Urinary bladder (tissue), 3 donors: ENCODE results near the gene PIK3AP1.

DNA sequence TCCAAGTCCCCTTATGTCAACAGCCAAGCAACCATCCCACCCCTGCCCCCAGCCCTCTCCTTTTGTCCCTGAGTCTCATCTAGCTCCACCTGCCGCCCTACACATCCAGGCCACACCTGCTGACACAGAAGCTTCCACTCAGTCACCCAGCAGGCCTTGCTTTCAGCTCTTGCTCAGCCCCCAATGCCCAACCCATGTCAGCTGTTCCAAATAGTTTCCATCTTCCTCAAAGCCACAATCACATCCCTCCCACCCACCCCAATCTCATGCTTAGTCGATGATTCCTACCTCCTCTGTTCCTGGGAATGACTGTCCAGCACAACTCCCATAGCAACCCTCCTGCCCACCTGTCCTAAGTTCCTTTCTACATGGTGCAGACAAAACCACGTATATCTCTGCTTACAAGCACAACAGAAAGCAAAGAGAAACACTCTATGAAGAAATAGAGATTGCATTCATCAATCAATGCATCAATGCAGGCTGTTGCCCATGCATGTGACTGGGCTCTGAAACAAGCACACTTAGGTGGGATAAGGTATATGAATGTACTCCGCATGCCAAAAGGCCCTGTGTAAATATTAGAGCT lies 79.9 kb downstream of the SORBS1 start:
- PRO-cap, result no peak
- RAMPAGE, long total RNA, result no peak

DNA sequence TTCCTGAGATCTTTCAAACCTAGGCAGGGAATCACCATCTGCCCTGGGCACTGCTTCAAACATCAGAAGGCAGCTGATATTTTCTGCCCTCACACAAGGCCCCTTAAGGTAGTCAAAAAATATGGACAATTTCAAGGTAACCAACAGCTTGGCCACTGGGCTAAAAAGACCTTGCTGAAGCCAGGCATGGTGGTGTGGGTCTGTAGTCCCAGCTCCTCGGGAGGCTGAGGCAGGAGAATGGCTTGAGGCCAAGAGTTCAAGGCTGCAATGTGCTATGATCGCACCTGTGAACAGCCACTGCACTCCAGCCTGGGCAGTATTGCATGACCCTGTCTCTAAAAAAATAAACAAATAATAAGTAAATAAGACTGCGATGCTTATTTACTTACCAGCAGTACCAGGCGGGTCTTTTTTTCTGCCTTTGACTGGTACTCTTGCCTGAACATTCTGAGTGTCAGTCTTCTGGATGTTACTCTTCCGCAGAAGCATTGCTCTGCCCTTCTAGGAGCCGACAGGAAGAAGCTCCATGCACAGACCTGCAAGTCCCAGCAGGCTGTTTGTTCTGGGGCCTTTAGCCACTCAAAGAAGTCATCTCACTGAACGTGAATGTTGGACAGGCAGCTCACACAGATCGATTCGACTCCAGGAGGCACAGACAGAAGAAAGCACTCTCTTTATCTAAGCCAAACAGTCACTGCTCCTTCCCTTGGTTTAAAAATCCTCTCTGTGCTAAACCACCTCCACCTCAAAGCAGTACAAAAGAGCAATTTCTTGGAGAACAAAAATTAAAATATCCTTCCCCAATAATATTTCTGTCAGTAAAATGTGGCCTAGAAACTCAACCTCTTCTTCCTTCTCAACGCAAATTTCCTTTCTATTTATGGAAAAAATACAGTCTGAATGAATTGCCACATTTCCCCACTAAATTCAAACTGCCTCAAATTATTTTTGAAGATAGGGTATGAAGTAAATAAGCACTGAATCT lies 59.5 kb downstream of the SORBS1 start:
- PRO-cap, result unidirectional peak, plus-strand start at position 504 of the sequence
- RAMPAGE, long total RNA, result no peak

- PRO-cap, result bidirectional peak, plus-strand start at chr10:95755706, minus-strand start at chr10:95755585
- RAMPAGE, long total RNA, result no peak
Observed at GRCh38 chr10:95755412-95755889, 512 bp upstream of the ENTPD1 start.

- PRO-cap, result no peak
- RAMPAGE, long total RNA, result no peak
Observed at GRCh38 chr10:96056892-96057612, 13.7 kb downstream of the CCNJ start.

GRCh38 chr10:96154555-96155180 lies 24.6 kb downstream of the ZNF518A start:
- PRO-cap, result no peak
- RAMPAGE, long total RNA, result no peak

DNA sequence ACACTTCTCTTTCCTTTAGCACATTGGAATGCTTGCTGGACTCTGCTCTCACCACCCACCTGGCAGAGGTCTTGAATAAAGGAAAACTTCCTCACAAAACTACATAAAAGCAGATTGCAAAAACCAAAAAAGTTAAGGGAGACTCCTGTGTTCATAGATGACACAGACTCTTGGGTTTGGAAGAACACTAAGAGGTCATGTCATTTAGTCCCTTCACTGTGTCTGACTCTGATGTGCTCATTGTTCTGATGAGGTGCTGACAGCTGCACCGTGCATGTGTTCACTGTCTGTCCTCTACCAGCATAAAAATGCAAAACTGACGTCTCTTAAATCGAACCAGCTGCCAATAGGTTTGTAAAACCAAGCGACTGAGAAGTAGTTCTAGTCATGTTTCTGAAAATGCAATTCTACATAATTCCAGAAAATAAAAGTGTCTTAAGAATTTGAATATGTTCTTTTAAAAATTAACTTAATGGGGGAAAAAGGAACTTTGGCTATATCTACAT lies 11.3 kb downstream of the BLNK start:
- PRO-cap, result no peak
- RAMPAGE, long total RNA, result no peak

GRCh38 chr10:96288195-96288815 lies 15.9 kb upstream of the DNTT start:
- PRO-cap, result no peak
- RAMPAGE, long total RNA, result no peak

- PRO-cap, result no peak
- RAMPAGE, long total RNA, result no peak
Observed at GRCh38 chr10:96512545-96513080, 1.1 kb downstream of the TLL2 start.

DNA sequence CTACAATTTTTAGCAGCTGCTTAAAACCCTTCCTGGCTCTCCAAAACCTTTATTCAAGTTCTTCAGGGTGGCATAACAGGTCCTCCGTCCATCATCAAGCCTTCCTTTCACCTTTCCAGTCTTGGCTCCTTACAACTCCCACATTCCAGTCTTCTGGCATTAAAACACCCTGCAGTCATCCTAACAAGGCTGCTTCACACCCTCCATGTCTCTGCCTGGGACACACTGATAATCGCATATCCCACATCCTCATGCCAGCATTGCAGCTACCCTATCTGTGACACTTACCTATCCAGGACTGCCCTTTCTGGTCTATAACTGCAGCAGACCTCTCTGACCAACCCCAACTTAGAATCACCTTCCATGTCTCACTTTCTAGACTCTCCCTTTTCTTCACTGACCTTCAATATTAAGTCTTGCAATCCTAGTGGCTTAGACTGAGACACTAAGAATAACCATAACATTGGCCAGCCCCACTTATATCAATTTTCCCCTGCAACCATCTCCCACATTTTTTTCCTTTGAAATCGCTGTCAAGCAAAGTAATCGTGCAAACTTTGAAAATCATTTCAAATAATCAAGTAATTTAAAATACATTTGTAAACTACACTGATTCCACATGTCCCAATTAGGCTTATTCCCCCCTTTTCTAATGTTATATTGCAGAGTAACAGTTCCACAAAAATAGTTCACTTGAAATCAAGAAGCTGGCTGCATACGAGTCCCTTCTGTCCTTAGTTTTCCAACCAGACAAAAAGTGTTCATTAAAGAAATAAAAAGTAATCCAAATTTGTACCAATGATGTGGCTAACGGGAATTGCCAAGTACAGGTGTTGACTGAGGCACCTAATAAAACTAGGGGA lies 2.8 kb upstream of the TLL2 start:
- PRO-cap, result no peak
- RAMPAGE, long total RNA, result no peak

GRCh38 chr10:96554810-96555797 lies 31.7 kb downstream of the TM9SF3 start:
- PRO-cap, result no peak
- RAMPAGE, long total RNA, result no peak

DNA sequence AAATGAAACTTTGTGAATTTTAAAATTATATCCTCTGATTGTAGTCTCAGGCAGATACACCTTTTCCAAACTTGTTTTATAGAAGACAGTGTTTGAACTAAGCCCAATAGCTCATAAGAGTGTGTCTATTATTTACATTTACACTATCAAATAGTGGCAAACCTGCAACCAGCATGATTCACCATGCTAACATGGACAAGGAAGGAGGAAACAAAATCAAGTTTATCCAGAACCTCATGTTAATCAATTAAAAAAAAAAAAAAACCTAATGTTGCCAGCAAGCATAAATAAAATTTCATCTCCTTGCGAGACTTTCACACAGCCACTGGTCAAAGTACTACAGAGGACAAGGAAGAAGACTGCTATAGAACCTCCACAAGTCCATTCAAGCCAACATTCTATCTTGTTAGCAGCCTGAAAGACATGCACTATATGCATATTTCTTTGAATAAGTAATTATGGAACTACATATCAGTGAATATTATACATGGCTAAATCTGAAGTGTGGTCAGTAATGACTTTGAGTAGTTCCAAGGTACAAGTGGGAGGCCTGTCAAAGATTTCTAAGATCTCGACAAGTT lies 9.7 kb downstream of the TM9SF3 start:
- PRO-cap, result no peak
- RAMPAGE, long total RNA, result no peak

DNA sequence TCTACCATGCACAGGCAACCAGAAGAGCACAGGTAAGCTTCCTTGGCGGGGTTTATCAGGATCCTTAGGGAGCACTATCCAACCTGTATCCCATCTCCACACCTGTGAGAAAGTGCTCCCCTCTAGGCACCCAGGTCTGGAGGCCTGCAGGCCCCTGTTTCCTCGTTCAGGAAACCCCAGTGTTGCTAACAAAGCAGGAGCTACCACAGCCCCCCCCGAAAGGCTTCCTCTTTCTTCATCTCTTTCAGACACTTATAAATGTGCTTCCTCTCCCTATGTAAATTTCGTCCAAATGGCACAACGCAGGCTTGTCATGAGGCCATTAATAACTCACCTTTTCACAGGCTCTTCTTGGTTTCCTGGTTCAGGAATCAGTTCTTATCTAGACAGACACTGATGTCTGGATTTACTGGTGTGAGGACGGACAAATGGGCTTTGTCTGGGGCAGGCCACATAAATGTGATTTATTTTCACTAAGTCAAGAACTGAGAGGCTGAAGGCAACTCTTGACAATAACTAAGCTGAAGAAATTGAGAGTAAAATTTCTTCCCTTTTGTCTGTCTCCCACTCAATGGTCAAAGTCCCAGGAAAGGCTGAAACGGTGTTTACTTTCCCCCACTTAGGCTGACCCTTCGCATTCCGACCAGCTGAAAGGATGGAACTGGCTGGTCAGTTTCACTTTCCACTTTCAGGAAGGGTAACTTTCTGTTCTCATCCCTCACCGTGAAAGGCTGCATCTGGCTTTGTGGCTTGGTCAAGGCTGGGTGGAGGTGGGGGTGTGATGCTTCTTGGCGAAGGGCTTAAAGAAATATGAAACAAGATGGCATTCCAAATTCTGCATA lies 46.8 kb downstream of the PIK3AP1 start:
- PRO-cap, result no peak
- RAMPAGE, long total RNA, result no peak

DNA sequence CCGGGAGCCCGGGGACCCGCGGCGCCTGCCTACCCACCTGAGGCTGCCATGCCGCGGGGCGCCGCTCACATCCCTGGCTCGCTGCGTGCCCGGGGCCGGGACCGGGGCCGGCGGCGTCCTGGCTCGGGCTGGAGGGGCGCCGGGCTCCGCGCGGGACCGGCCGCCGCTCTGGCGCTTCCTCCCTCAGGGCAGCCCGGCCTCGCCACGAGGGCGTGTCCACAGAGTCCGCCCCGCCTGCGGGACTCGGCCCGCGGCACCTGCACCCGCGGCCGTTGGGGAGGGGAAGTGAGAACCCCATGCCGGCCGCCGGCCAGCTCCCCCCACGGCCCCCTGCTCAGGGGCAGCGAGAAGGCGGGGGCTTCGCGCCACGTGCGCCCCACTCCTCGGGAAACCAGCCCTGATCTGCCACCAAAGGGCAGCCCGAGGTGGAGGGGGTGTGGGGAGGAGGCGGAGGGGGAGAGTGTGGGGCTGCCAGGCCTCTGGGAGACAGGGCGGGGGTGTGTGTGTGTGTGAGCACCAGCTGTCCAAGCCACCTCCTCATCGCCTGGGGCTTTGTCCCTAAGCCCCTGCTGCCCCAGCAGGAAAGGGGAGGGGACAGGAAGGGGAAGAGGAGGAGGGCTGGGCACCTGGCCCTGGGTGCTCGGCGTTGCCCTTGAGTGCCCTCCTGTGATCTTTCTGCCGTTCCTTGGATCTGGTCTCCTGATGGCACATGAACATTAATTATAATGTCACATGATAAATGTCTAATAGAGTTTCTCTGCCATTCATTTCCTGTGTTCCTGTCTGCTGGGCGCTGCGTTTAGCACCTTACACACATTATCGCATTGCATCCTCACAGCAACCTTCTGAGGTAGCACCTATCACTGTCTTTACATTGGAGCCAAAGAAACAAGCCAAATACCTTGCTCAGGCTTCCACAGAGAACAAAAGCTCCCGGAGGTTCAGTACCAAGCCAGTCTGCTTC lies at the start of gene PIK3AP1:
TSS of gene PIK3AP1 (minus strand) at position 170 of the 964 bp plus-strand sequence.
- PRO-cap, result unidirectional peak, minus-strand start at position 170 of the sequence; unidirectional peak, minus-strand start at position 542 of the sequence; unidirectional peak, minus-strand start at position 677 of the sequence
- RAMPAGE, long total RNA, result no peak

DNA sequence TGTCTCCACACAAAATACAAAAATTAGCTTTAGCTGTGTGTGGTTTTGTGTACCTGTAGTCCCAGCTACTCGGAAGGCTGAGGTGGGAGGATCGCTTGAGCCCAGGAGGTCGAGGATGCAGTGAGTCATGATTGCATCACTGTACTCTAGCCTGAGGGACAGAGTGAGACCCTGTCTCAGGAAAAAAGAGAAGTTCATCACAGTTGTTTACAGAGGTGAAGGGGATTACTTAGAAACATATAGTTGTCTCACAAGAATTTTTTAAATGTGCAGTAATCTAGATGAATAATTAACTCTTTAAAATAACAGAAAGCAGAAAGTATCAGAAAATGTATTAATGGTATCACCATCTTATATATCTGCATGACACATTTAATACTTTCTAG lies 8.9 kb downstream of the LCOR start:
- PRO-cap, result no peak
- RAMPAGE, long total RNA, result no peak

- PRO-cap, result no peak
- RAMPAGE, long total RNA, result no peak
Observed at GRCh38 chr10:96906968-96907706, 75.0 kb downstream of the LCOR start.

GRCh38 chr10:96982446-96982988 lies 150.4 kb downstream of the LCOR start:
- PRO-cap, result no peak
- RAMPAGE, long total RNA, result no peak

- PRO-cap, result no peak
- RAMPAGE, long total RNA, result no peak
Observed at GRCh38 chr10:97151125-97151404, 34.7 kb downstream of the SLIT1 start.

DNA sequence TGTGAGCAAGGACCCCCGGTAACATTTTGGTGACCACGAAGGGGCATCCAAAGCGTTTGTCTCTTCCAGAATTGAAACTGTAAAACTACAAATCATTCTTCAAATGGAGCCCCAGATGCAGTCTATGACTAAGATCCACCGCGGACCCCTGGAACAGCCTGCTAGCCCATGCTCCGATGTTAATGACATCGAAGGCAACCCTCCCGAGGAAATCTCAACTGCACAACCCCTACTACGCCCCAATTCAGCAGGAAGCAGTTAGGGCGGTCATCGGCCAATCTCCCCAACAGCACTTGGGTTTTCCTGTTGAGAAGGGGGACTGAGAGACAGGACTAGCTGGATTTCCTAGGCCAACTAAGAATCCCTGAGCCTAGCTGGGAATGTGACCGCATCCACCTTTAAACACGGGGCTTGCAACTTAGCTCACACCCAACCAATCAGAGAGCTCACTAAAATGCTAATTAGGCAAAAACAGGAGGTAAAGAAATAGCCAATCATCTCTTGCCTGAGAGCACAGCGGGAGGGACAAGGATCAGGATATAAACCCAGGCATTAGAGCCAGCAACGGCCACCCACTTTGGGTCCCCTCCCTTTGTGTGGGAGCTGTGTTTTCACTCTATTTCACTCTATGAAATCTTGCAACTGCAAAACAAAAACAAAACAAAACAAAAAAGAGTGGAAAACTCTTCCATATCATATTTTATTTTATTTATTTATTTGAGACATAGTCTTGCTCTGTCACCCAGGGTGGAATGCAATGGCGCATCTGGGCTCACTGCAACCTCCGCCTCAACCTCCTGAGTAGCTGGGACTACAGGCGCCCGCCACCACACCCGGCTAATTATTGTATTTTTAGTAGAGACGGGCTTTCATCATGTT lies 1.6 kb downstream of the ARHGAP19 start:
- PRO-cap, result no peak
- RAMPAGE, long total RNA, result no peak

DNA sequence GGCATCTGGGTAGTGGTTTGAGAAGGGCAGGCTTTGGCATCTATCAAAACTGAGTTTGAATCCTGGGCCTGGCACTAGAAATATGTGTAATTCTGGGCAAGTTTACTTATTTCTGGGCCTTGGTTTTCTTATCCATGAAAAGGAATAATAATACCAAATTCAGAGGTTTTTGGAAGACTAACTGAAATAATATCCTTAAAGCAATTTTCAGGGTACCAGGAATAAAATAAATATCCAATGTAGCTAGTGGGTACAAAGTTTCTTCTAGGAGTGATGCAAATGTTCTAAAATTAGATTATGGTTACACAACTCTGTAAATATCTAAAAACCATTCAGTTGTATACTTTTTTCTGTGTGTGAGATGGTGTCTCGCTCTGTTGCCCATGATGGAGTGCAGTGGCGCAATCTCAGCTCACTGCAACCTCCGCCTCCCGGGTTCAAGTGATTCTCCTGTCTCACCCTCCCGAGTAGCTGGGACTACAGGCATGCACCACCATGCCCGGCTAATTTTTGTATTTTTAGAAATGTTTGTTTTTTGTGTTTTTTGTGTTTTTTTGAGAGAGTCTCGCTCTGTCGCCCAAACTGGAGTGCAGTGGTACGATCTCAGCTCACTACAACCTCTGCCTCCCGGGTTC lies 10.7 kb upstream of the FRAT1 start:
- PRO-cap, result no peak
- RAMPAGE, long total RNA, result no peak

GRCh38 chr10:97319632-97320010 lies 550 bp downstream of the FRAT1 start:
- PRO-cap, result no peak
- RAMPAGE, long total RNA, result no peak